ENCODE measurements around the gene MC4R.

DNA sequence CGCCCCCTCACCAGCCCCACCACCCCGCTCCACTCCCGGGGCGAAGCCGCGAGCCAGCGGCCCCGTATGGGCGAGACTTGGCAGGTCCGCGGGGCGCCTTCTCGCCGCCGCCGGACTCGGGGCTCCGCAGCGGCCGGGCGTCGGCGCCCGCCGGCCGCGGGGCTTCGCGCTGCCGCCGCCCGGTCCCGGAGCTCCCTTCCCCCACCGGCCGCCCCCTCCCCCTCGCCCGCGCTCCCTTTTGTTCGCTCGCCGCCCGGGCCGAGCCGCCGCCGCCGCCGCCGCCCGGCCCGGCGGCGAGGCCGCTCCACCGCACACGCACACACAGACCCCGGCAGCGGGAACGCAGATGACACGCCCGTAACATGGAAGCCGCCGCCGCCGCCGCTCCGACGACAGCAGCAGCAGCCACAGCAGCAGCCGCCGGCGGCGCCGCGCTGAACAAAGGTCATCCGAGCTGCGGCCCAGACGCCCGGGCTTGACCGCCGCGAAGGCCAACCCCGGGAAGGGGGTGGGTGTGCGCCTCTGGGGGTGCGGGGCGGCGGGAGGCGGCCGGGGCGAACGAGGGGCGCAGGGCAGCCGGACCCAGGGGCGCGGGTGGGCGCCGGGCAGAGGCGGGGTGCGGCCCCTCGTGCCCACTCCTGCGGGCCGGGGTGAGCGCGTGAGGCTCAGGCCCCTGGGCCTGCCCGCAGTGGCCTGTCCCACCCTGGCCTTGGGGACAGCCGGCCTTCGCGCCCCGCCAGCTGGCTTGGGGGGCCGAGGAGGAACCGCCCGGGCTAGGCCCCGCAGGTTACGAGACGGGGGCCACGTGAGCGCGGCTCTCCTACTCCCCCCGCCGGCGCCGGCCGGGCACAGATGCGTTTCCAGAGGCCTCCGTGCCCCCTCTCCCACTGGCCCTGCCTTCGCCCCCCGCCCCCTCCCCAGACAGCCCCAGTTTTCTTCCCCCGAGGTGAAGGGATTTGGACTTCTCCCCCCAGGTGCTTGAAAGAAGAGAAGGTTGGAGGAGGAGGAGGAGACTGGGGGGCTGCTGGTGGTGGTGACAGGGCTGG is 1.1 kb upstream of the ZNF532 start:
- PRO-cap, 3 experiments: peak in 3 of 3 experiments; most common plus-strand start position 851 of the sequence (in 3); most common minus-strand start position 747 of the sequence (in 3)
- RAMPAGE, long total RNA, 2 experiments: no peak in any of the 2 experiments
- RRBS: 2% methylated on average over 67 of the region's 127 CpGs

DNA sequence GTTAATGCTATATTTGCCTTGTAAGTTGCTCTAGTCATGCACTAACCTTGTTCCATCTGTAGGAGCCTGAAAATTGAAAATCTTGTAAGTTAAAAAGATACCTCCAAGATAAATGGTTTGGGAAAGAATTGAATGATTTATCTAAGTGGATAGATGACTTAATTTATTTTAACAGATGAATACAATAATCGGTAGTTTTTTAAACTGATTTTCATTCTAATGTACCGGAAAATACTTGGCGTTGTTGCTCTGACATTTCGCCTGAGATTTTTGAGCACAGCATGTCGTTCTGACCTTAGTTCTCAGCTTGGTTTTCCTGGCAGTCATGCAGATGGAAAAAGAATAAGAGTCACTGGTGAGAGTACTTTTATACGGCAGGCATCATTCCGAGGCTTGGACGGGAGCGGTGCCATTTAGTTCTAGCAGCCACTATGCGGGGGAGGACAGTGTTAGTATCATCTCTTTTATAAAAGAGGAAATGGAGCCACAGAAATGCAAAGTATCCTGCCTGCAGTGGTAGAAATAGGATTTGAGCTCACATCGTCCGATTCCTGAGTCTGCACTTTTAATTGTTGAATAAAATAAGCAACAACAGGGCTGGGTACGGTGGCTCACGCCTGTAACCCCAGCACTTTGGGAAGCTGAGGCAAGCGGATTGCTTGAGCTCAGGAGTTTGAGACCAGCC is 134.1 kb downstream of the ZNF532 start:
- PRO-cap, 3 experiments: no peak in any of the 3 experiments
- RAMPAGE, long total RNA, 2 experiments: no peak in any of the 2 experiments
- RRBS: no CpG with 5 or more reads among the region's 15 CpGs

DNA sequence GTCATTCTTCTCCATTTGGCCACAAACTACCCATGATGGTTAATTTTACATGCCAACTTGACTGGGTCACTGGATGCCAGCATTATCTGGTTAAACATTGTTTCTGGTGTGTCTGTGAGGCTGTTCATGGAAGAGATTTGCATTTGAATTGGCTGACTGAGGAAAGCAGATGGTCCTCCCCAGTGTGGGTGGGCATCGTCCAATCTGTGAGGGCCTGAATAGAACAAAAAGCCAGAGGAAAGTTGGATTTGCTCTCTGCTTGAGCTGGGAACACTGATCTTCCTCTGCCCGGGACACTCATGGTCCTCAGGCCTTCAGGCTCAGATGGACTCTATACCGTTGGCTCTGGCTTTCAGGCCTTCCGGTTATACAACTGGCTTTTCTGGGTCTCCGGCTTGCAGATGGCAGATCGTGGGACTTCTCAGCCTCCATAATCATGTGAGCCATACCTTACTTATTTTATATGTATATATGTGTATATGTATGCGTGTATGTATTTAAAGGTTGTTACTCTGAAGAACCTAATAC is 5.8 kb upstream of the CPLX4 start:
- PRO-cap, 3 experiments: no peak in any of the 3 experiments
- RAMPAGE, long total RNA, 2 experiments: no peak in any of the 2 experiments
- RRBS: 88% methylated on average over 3 of the region's 7 CpGs

GRCh38 chr18:59324801-59326208 is 6.9 kb upstream of the CPLX4 start:
- PRO-cap, 3 experiments: no peak in any of the 3 experiments
- RAMPAGE, long total RNA, 2 experiments: no peak in any of the 2 experiments
- RRBS: no CpG with 5 or more reads among the region's 11 CpGs

- PRO-cap, 3 experiments: no peak in any of the 3 experiments
- RAMPAGE, long total RNA, 2 experiments: no peak in any of the 2 experiments
- RRBS: no CpG with 5 or more reads among the region's 3 CpGs
Measured at GRCh38 chr18:59355270-59355630, 3.8 kb downstream of the LMAN1 start.

GRCh38 chr18:59509747-59510502 is 150.9 kb upstream of the LMAN1 start:
- PRO-cap, 3 experiments: no peak in any of the 3 experiments
- RAMPAGE, long total RNA, 2 experiments: no peak in any of the 2 experiments
- RRBS: no CpG with 5 or more reads among the region's 7 CpGs

- PRO-cap, 3 experiments: peak in 2 of 3 experiments; most common minus-strand start chr18:59624186 (in 2)
- RAMPAGE, long total RNA, 2 experiments: no peak in any of the 2 experiments
- RRBS: no CpG with 5 or more reads among the region's 3 CpGs
Measured at GRCh38 chr18:59623934-59624381, 73.3 kb downstream of the CCBE1 start.

- PRO-cap, 3 experiments: no peak in any of the 3 experiments
- RAMPAGE, long total RNA, 2 experiments: no peak in any of the 2 experiments
- RRBS: no CpG with 5 or more reads among the region's 1 CpG
Measured at GRCh38 chr18:59769074-59769426, 71.8 kb upstream of the CCBE1 start.

DNA sequence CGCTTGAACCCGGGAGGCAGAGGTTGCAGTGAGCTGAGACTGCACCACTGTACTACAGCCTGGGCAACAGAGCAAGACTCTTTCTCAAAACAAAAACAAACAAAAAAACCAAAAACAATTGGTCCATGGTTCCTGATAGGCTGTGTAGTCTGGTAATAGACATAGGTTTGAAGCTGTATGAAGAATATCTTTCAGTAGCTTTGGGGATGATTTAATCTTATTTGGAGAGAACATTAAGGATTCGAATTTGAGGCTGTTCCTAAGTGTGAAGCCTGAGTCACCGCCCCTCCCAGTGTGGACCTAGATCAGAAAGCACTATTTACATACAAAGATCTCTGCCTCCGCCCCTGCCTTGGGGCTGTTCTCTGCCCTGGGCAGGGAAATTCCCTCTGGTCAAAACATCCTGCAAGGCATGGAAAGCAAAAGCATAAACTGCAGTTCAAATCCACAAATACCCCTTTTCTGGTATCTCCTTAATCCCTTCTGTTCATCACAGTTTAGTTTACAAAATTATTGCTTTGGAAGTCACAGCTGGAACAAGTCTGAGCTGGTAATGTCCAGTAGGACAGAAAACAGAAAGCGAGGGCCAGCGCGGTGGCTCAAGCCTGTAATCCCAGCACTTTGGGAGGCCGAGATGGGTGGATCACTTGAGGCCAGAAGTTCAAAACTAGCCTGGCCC is 52.7 kb upstream of the PMAIP1 start:
- PRO-cap, 3 experiments: no peak in any of the 3 experiments
- RAMPAGE, long total RNA, 2 experiments: no peak in any of the 2 experiments
- RRBS: no CpG with 5 or more reads among the region's 9 CpGs

GRCh38 chr18:60372659-60373106 is at the start of gene MC4R:
TSS of gene MC4R (minus strand) at chr18:60372775.
- PRO-cap, 3 experiments: peak in 2 of 3 experiments; most common plus-strand start chr18:60372946 (in 2)
- RAMPAGE, long total RNA, 2 experiments: no peak in any of the 2 experiments
- RRBS: no CpG with 5 or more reads among the region's 9 CpGs

GRCh38 chr18:61815297-61816342 is 77.2 kb downstream of the RNF152 start:
- PRO-cap, 3 experiments: no peak in any of the 3 experiments
- RAMPAGE, long total RNA, 2 experiments: no peak in any of the 2 experiments
- RRBS: 94% methylated on average over 3 of the region's 34 CpGs

DNA sequence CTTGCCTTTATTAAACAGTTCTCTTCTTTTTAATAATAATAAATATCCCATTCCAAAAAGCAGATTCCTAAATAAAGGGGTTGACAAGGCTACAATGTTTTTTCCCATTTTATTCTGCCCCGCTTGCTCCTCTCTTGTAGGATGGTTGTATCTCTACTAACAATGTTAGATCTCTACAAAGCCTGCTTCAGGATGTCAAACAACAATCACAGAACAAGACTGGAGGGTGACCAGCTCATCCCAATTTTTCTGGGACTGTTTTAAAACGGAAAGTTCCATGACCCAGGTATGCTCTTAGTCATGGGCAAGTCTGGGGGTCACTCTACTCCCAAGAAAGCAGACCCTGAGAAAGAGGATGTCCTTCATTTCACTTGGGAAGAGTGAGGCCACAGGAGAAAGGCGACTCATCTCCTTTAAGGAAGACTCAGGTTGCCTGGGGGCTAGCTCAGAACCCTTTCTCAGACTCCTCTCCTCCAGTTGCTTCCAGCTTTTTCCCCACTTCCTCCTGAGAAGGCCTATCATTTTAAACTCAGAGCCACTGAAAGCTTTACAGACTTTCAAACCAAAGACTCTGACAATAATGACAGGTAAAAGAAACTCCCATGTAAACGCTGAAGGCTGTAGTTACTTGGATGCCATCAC is 9.3 kb downstream of the RNF152 start:
- PRO-cap, 3 experiments: no peak in any of the 3 experiments
- RAMPAGE, long total RNA, 2 experiments: no peak in any of the 2 experiments
- RRBS: no CpG with 5 or more reads among the region's 4 CpGs

DNA sequence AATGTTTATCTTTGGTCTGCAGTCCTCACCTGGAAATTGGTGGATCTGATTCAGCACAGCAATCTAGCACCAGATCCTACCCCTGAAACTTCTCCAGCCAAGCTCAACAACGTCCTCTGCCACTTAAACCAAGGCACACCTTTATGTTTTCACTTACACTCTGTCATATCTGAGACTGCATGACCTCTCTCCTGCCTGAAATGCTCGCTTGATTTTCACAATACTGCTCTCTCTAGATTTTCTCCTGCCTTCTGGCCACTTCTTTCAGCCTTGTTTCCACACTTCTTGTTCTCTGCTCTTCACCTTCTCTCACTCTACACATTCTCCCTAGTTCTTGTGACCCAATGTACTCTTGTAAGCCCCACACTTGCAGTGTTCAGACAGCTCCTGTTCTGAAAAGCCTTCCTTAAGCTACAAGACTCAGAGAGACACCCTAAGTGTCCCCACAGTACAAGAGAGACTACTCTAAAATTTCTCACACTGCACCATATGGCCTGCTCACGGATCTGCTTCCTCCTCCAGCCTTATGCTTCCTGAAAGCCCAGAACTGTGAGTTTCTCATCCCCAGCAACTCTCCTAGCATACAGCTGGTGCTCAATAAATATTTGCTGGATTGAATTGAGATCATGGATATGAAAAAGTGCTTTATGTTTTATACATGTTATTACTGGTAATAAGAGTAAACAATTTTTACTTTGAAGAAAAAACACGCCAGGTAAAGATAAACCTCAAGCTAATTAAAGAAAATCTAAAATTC is 118.2 kb downstream of the PIGN start:
- PRO-cap, 3 experiments: no peak in any of the 3 experiments
- RAMPAGE, long total RNA, 2 experiments: no peak in any of the 2 experiments
- RRBS: no CpG with 5 or more reads among the region's 4 CpGs

DNA sequence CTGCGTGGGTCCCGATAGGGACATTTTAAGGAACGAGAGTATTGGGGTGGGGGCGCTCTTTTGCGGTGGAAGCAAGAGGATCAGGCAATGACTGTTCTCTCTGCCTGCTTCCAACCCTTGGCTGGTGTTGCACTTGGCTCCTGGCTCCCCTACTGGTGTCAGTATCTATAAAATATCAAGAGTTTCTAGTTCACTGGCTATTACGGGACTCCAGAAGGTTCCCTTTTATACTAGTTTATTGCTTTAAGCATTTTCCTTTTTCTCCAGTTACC is 991 bp downstream of the RELCH start:
- PRO-cap, 3 experiments: no peak in any of the 3 experiments
- RAMPAGE, long total RNA, 2 experiments: no peak in any of the 2 experiments
- RRBS: no CpG with 5 or more reads among the region's 6 CpGs

DNA sequence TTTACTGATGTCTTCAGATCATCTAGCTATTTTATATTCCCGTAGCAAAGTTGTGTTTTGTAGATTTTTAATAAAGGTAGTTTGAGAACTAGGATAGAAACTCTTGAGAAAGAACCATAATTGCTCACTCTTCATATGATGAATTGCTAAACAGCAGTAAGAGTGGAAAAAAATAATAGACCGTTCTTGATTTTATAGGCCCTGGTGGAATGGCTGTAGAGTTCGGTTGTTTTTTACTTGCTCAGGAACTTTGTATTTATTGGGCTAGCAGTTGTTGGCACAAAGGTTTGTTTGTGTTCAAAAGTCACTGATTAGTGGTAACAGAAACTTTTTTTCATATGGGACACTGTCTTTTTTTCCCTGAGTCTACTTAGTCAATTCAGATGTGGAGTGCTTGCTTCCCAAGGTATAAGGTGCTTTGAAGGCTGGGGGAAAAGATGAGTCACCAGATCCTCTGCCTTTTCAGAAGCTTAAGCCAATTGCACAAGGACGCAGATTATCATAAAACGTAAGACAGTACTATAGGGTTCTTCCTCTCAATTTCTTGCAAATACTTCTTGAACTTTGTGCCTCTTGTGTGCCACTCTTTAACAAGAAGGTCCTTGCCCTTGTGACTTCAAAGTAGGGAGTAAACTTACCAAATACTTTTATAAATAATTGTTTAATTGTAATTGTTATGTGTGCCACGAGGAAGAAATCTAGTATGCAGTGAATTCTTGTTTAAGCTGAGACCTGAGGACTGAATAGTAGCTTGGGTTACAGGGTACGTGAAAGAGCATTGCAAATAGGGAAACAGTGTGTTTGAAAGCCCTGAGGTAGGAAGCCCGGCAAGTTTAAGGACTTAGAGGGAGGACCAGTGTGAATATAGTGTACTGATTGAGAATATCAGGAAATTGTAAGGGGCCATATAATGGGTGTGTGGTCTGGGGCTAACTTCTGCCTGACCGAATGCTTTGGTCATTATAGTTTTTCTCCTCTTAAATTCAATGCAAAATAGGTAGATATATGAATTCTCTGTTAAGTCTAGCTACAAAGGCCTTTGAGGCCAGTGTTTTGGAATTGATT is 26.0 kb downstream of the PHLPP1 start:
- PRO-cap, 3 experiments: no peak in any of the 3 experiments
- RAMPAGE, long total RNA, 2 experiments: no peak in any of the 2 experiments
- RRBS: no CpG with 5 or more reads among the region's 9 CpGs

- PRO-cap, 3 experiments: no peak in any of the 3 experiments
- RAMPAGE, long total RNA, 2 experiments: no peak in any of the 2 experiments
- RRBS: no CpG with 5 or more reads among the region's 21 CpGs
Measured at GRCh38 chr18:63141145-63142372, 178.0 kb downstream of the BCL2 start.

DNA sequence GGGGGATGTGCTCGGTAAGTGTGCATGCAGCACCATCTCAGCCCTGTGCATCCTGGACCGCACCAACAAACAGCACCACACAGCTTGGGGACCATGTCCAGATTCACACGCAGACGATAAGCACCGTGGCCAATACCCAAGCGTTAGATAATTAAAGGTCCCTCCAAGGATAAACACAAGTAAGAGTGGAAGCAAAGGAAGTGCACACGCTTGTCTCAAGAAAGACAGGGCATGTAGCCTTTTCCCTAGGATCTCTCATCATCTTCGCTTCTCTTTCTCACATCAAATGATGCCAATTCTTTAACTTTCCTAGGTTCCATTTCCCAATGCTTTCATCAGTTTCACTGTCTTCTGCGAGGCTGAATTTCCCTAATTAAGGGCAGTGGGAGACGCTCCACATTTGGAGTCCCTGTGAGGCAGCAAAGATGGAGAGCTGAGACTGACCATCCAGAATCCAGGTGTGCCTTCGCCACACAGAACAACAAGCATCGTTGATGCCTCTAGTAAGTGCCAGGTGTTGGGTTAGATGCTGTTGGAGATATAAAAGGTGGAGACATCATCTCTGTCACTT is 113.3 kb downstream of the BCL2 start:
- PRO-cap, 3 experiments: no peak in any of the 3 experiments
- RAMPAGE, long total RNA, 2 experiments: start-site peak on the minus strand in 1 of 2 experiments, centred at position 306 of the sequence, 11 reads per replicate
- RRBS: no CpG with 5 or more reads among the region's 12 CpGs

DNA sequence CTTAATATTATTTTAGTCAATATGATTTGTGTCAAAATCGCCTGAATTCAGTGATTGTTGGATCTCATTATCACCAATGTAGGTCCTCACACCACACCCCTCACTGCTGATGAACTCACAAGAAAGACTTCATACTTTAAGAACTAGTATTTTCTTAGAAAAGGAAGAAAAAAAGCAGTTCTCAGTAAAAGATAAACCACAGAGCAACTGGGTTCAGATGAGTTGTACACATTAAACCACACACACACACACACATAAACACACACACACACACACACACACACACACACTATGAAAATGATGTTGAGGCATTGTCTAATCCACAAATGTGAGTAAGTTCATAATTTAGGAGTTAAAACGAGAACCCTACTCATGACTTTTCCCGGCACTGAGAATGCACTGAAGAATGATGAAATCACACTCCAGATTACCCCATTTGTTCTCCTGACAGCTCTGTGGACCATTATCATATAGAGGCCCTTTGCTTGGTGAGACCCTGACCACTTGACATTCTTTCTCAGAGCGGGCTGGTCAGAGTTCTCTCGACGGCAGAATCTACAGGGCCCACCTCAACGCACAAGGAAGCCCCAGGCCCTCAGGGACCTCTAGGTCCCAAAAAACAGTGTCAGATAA is 106.2 kb downstream of the BCL2 start:
- PRO-cap, 3 experiments: no peak in any of the 3 experiments
- RAMPAGE, long total RNA, 2 experiments: no peak in any of the 2 experiments
- RRBS: no CpG with 5 or more reads among the region's 7 CpGs

DNA sequence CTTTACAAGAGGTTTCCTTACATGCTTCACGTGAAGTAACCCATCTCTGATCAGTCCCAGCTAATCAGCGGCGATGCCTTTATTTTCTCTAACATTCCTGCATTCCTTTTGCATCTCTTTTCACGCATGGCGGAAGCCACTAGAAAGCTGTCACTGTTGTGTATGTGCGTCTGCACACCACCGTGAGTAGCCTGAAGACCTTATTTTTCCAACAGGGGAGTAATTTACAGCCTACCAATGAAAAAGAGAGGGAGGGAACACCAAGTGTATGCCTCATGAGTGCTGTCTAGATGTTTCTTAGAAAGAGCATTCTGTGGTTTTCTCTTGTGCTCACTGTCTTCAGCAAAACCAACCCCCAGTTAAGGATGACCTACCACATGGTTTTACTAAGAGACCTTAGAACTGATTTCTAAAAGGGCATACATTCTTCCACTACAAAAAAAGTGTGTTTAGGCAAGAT is 51.6 kb downstream of the BCL2 start:
- PRO-cap, 3 experiments: no peak in any of the 3 experiments
- RAMPAGE, long total RNA, 2 experiments: no peak in any of the 2 experiments
- RRBS: no CpG with 5 or more reads among the region's 7 CpGs

DNA sequence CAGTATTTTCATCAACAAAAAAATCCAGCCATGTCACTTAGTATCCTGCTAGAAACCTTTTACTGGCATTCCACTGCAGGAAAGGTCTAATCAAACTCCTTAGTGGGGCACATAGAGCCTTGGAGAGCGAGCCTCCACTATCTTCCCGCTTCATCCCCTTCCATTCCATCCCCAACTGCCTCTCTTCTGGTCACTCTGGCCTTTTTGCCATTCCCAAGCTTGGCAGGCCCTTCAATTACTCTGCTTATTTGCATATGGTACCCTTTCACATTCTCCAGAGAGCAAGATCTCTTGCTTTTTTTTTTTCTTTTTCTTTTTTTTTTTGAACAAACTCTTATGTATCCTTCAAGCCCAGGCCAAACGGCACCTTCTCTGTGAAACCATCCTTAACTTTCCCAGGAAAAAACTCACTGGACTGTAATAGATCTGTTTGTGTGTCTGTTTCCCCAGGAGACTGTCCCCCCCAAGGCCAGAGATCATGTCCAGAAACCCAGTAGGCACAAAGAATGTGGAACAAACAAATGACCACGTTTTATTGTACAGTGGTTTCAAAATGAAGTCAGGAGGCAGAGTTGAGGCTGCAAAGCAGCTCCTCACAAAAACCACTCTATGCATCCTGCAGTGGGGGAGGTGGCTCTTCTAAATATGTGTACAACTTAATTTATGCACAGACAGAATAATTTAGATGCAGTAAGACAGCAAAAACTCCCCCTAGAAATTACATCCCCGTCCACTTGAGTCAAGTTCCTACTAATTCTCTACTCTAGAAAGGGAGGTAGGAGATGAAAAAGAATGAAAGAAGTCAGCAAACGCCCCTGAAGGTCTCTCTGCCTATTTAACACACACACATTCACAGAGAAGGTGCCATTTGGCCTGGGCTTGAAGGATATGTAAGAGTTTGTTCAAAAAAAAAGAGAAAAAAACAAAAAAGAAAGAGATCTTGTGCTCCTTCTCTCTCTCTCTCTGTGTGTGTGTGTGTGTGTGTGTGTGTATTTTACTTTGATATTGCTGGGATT is 19.8 kb downstream of the BCL2 start:
- PRO-cap, 3 experiments: no peak in any of the 3 experiments
- RAMPAGE, long total RNA, 2 experiments: no peak in any of the 2 experiments
- RRBS: no CpG with 5 or more reads among the region's 6 CpGs

Measured in testis (tissue), 5 donors.